ENCODE results near the gene FGD1.

DNA sequence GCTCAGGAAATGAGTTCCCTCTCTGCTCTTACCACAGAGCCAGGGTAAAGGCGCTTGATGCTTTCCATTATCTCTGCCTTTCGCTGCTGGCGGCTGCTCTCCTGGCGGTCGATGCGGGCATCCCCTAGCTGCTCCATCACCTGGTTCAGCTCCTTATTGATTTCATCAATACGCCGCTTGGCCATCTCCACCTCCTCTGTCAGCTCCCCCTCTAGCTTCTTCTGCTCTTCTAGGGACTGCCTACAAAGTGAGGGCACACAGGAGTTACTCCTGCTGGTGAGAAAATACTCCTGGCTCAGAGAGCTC, 13.5 kb downstream of the SMC1A start:
- PRO-cap: no peak
- RAMPAGE, long total RNA: no peak
- RRBS: no CpG with 5 or more reads among the region's 8 CpGs

GRCh38 chrX:53440091-53441309, 6.3 kb upstream of the HSD17B10 start:
- PRO-cap: no peak
- RAMPAGE, long total RNA: no peak
- RRBS: 11% methylated on average over 10 of the region's 41 CpGs

GRCh38 chrX:53556070-53556518, 121.9 kb upstream of the HSD17B10 start:
- PRO-cap: no peak
- RAMPAGE, long total RNA: no peak
- RRBS: no CpG with 5 or more reads among the region's 1 CpG

- PRO-cap: no peak
- RAMPAGE, long total RNA: no peak
- RRBS: no CpG with 5 or more reads among the region's 2 CpGs
Measured at GRCh38 chrX:53658810-53659056, 27.8 kb downstream of the HUWE1 start.

DNA sequence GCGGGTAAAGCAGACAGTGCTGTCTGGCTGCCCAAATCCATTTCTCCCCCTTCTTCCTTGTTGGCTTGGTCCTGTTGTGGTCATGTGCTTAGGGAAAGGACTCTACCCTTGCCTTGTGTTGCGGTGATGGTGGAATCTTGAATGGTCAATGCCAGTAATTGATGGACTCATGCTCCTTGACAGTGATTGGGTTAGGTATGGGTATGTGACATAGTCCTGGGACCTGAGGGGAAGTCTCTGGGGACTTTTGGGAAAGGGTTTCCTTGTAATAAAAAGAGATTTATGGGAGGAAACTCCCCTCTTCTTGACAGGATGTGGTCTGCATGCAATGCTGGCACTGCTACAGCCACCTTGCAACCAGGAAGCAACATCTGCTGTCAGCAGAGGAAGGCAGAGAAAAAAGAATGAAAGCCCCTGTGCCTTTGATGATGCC, 29.9 kb upstream of the HUWE1 start:
- PRO-cap: no peak
- RAMPAGE, long total RNA: no peak
- RRBS: no CpG with 5 or more reads among the region's 2 CpGs

GRCh38 chrX:53757199-53757635, 70.7 kb upstream of the HUWE1 start:
- PRO-cap: no peak
- RAMPAGE, long total RNA: no peak
- RRBS: no CpG with 5 or more reads among the region's 2 CpGs

GRCh38 chrX:54132592-54132943, 50.5 kb downstream of the FAM120C start:
- PRO-cap: no peak
- RAMPAGE, long total RNA: no peak
- RRBS: no CpG with 5 or more reads among the region's 7 CpGs

GRCh38 chrX:54294285-54294657, 111.2 kb upstream of the FAM120C start:
- PRO-cap: no peak
- RAMPAGE, long total RNA: no peak
- RRBS: no CpG with 5 or more reads among the region's 2 CpGs

DNA sequence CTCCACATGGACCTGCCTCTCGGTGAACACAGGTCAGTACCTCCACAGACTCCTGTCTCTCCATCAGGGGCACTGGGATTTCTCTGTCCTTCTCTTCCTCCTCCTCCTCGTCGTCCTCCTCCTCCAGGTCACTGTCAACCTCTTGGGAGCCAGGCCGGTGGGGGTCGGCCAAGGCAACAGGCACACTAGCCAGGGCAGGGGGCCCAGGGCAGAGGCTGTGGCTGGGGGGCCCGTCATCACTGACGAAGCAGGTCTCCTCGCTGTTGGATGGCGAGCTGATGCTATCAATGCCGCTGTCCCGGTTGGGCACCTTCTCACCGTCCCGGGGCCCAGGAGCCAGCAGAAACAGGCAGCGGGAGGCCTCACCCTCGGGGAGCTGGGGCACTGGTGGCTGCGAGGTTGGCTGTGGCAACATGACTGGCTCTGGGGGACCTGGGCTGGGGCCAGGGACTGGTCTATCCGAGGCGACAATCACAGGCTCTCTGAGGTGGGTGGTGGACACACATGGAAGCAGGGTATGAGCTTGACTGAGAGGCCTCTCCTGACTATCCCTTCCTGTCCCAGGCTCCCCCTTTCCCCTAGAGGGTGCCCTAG, 26.0 kb downstream of the FGD1 start:
- PRO-cap: no peak
- RAMPAGE, long total RNA: no peak
- RRBS: no CpG with 5 or more reads among the region's 18 CpGs

- PRO-cap: no peak
- RAMPAGE, long total RNA: no peak
- RRBS: 18% methylated on average over 51 of the region's 97 CpGs
Measured at GRCh38 chrX:54495436-54496420, at the start of gene FGD1. FGD1 (minus strand) TSS chrX:54496234.

- PRO-cap: no peak
- RAMPAGE, long total RNA: no peak
- RRBS: no CpG with 5 or more reads among the region's 3 CpGs
Measured at GRCh38 chrX:54823646-54824092, 16.1 kb downstream of the MAGED2 start.

DNA sequence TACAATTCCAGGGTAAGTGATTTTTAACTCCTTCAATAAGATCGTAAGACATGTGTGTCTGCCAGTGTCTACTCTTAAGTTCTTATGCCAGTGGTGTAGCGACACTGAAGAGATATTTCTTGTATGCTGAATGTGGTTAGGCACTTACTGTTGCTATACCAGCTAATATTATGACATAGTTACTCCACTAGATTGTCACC, 1.5 kb downstream of the FAM104B start:
- PRO-cap: no peak
- RAMPAGE, long total RNA: no peak
- RRBS: no CpG with 5 or more reads among the region's 2 CpGs

DNA sequence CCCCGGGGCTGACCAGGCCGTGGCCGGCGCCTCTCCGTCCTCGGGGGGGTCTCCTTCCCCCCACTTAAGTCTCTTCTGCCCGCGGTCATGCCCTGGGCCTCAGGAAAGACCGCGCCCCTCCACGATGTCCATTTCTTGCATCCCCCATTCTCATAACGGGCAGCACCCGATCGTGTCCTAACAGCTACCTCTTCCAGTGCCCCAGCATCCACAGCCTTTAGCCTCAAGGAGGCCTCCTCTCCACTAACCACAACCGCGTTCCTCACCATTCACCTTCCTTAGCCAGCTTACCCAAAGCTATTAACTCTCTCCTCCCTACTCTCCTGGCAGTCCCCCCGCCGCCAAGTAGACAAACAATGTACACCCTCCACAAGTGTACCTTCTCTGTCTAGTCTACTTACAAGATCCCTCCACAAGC, 556 bp upstream of the FAM104B start:
- PRO-cap: no peak
- RAMPAGE, long total RNA: no peak
- RRBS: no CpG with 5 or more reads among the region's 18 CpGs

GRCh38 chrX:55342605-55343234, 78.0 kb upstream of the PAGE3 start:
- PRO-cap: no peak
- RAMPAGE, long total RNA: no peak
- RRBS: 61% methylated on average over 5 of the region's 16 CpGs

- PRO-cap: bidirectional peak, plus-strand start at chrX:55488630, minus-strand start at chrX:55488483
- RAMPAGE, long total RNA: no peak
- RRBS: 10% methylated on average over 15 of the region's 55 CpGs
Measured at GRCh38 chrX:55488332-55488981, 1.2 kb downstream of the USP51 start.

DNA sequence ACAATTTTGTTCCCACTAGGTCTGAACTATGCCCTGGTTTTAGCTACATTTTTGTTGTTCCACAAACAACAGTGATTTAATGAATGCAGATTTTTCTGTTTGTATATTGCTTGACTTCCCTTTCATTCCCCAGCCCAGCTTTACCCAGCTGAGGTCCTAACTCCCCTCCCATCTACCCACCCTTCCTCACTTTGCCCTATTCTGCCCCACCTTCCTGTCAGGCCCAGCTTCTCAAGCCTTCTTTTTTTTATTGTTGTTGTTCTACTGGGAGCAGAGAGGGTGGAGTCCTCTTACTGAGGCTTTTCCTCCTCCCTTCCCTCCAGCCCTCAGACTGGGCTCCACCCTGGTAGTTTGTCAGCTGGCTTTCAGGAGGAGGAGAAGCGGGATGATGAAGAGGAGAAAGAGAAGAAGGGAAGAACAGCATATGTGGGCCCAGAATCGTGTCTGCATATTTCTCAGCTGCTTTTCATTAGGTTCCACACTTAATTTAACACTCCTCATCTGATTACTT, 3.3 kb upstream of the KLF8 start:
- PRO-cap: no peak
- RAMPAGE, long total RNA: no peak
- RRBS: no CpG with 5 or more reads among the region's 2 CpGs

DNA sequence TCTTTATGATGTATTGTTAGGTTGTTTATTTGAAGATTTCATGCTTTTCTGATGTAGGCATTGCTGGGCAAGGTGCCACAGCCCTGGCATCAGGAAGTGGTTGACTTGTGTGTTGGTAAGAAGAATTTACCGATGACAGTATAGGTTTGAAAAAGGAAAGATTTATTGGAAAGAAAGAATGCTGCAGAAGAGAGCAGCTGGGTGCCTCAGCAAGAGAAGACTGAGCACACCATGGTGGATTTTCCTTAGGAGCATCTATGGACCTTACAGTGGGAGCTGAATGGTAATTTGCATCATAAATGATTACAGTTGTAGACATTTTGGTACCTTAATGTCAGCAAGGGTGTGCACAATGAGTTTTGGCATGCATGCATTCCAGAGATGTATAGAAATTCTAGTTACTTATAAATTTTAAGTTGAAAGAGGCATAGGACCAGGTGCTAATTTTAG, 153.3 kb downstream of the KLF8 start:
- PRO-cap: no peak
- RAMPAGE, long total RNA: no peak
- RRBS: no CpG with 5 or more reads among the region's 1 CpG

GRCh38 chrX:56565146-56565886, 1.9 kb downstream of the UBQLN2 start:
- PRO-cap: no peak
- RAMPAGE, long total RNA: no peak
- RRBS: no CpG with 5 or more reads among the region's 13 CpGs

GRCh38 chrX:56729919-56730453, 943 bp downstream of the NBDY start:
- PRO-cap: no peak
- RAMPAGE, long total RNA: no peak
- RRBS: no CpG with 5 or more reads among the region's 13 CpGs

GRCh38 chrX:56786731-56787399, 57.8 kb downstream of the NBDY start:
- PRO-cap: no peak
- RAMPAGE, long total RNA: no peak
- RRBS: no CpG with 5 or more reads among the region's 10 CpGs